GM06990 (cell line): ENCODE results near the gene ARHGEF16.

DNA sequence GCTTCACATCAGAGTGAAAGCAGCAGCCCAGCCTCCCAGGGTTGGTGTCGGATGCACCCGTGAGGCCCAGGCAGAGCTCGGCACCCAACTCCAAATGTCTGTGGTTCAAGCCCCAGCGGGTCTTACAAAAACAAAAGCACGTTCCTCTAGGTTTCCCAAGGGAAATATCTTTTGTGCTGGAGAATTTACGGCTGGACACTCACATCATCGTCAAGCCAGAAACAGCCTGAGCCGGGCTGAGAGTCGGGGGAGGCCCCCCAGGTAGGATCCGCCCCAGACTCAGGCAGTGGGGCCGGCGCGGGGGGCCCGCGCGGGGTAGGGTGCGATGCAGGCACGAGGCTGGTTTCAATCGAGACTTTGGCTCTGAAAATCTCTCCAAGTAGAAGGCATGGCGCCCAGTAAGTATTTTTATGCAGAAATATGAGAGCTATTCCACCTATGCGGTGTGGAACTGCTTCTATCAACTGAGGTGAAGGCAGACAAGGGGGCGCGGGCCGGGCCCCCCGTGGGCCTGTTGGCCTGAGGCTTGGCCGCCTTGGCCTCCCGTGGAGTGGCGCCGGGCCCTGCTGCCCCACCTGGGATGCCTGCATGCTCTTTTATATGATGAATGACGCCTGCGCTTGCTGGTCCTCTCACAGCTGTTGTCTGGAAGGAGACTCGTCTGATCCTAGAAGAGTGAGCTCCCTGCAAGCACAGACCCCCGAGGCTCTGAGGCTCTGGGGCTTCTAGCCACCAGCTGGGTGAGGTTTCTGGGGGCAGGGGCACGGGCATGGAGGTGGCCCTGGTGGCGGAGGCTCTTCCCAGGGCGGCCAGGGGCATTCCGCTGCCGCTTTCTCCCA, 36.4 kb downstream of the MORN1 start:
- RRBS, result 30% methylated on average over 10 of the region's 38 CpGs

- RRBS, result no CpG with 5 or more reads among the region's 4 CpGs
These were observed 30.5 kb downstream of the MORN1 start for GRCh38 chr1:2360800-2361262.

- RRBS, result 5% methylated on average over 6 of the region's 27 CpGs
These were observed 881 bp upstream of the PEX10 start for GRCh38 chr1:2413172-2413717.

- RRBS, result no CpG with 5 or more reads among the region's 5 CpGs
These were observed 4.2 kb downstream of the PANK4 start for GRCh38 chr1:2522289-2522599.

DNA sequence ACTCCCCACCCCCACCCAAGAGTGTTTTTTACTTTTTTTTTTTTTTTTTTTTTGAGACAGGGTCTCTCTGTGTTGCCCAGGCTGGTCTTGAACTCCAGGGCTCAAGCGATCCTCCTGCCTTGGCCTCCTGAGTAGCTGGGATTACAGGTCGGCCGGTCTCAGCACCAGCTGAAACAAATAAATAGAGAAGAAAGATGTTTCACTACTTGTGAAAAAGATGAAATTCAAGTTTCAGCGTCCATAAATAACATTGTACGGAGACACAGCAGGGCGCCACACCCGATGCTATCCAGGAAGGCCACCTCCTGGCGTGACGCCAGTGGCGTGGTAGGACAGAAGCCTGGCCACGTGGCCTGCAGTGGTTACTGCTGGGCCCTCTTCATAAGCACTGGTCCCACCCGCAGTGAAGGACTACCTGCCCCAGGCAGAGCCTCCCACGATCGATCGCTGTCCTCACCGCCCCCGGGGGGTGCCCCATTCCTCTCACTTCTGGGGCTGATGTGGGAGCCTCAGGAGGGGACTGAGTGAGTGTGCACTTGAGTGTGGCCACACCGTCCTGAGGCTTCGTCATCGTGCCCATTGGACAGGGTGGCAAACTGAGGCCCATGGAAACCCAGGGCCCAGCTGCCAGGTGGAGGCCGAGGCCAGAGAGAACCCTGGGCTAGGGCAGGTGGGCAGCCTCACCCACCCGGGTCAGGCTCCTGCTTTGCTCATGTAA, 11.5 kb upstream of the HES5 start:
- RRBS, result no CpG with 5 or more reads among the region's 22 CpGs

DNA sequence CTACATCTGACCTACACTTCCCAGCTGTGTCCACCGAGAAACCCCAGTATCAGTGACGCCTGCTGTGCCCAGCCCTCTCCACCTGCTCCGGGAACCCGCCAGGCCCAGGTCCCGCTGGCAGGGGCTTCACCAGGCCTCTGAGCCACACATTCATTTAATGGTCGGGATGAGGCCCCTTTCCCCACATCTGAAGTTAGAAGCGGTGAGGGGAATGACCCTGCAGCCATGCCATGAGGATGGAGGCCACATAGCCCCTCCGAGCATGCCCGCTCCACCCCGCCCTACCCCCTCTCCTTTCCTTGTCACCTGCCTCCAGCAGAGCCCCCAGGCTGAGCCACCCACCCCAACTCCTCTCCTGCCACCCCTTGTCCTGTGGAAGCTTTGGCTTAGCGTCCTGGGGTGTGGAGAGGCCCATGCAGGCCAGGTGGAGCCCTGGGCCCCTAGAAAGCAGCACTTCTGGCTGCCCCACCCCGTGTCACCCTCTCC, 8.0 kb downstream of the TNFRSF14 start:
- RRBS, result no CpG with 5 or more reads among the region's 12 CpGs

DNA sequence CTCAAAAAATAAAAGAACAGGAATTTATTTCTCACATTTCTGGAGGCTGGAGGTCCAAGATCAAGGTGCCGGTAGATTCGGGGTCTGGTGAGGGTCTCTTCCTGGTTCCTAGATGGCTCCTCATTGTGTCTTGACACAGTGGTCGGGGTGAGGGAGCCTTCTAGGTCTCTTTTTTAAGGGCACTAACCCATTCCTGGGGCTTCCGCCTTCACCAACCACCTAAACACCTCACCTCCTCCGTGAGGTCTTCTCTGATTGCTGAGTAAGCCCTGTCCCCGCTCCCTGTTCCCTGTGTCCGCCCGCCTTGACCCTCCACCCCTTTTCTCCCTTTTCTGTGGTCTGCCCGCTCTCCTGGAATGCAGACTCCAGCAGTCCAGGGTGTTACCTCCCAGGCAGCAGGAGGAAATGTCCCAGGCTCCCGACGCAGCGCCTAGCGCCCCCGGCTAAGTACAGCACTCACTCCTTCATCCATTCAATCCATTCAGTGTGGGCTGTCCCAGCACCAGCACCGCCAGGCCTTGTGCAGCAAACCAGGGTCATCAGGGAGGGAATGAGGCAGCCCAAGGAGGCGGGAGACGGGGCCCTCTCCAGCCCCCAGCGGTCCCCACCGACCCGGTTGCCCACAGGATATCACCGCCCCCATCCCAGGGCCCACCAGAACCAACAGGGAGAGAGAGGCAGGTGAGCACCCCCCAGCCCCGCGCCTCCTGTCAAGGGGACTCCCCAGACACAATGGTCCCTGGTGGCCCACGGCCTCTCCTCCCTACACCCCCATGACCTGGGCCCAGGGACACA, 10.0 kb downstream of the TNFRSF14 start:
- RRBS, result no CpG with 5 or more reads among the region's 24 CpGs

- RRBS, result 78% methylated on average over 15 of the region's 82 CpGs
These were observed 5.3 kb upstream of the PRDM16 start for GRCh38 chr1:3063538-3064277.

- RRBS, result 5% methylated on average over 7 of the region's 23 CpGs
These were observed 1.1 kb upstream of the PRDM16 start for GRCh38 chr1:3067994-3068218.

DNA sequence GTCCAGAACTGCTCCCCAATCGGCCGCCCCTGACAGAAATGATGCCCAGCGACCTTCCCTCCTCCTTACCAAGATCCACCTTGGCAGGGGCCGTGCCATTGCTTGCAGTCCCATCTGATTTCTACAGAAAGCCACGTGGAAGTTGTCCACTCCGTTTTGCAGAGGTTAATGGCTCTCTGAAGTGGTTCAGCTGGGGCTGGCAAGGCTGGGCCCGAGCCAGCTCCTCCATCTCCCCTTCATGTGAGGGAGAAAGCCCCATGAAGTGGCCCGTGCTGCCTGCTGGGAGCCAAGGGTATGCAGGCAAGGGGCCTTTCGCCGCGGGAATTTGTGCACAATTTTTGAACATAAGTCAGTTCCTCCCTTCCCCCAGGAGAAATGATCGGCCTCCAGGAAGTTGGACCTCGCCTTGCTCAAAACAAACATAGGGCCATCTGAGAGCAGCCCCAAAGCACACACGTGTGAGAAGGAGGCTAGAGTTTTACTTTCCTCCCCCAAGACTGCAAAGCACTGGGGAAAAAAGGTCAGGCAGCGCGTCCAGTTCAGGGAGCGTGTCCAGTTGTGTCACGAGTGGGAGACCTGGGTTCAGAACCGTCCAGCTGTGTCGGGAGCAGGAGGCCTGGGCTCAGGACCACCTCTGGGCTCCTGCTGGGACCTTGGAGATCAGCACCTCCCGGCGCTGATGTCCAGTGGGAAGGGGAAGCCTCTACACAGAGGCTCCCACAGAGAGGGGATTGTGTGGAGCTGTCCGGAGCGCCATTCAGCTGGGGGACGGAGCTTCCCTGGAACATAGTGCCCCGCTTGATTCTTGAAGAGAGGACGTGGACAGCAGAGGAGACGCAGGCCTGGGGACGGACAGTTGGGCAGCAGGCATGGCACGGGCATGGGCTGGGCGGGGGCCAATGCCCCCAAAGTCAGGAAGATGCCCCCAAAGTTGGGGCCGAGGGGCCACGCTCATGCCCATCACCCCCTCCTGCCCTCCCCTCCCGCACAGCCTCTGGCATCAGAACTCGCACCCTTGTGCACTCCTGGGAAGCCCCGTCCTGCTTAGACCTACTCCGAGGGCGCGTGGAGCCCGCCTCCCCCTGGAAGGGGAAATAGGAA, 64.9 kb downstream of the PRDM16 start:
- RRBS, result 53% methylated on average over 3 of the region's 40 CpGs

- RRBS, result 37% methylated on average over 2 of the region's 9 CpGs
These were observed 105.4 kb downstream of the PRDM16 start for GRCh38 chr1:3174303-3174805.

DNA sequence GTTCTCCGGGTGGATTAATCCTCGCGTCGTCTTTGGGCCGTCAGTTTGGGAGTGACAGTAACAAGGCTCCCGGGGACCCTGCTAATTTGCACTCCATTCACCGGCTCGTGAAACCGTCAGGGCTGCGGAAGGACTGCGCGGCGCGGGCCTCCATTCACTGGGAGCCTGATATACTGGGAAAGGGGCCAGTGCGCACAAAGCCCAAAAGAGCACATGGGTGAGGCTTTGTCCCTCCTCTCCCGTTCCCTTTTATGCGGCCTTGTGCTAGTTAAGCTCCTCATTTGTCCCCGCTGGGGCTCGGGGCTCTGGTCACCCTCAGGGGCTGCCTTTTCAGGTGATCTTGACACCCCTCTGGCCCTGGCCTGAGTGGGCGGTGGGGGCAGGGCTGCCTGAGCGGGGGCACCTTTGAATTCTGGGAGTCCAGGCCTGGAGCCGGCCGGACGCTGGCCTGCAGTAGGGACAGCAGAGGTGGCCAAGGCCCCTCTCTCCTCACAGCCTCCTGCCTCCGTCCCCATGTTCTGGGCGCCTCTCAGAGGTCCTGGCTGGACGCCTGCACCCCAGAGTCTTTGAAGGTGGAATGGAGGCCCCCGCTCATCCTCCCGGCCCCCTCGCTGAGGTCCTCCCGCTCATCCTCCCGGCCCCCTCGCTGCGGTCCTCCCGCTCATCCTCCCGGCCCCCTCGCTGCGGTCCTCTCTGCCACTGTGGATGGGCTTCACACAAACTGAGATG, 143.2 kb downstream of the PRDM16 start:
- RRBS, result 79% methylated on average over 6 of the region's 38 CpGs

GRCh38 chr1:3219146-3219939, 150.3 kb downstream of the PRDM16 start:
- RRBS, result 40% methylated on average over 2 of the region's 38 CpGs

DNA sequence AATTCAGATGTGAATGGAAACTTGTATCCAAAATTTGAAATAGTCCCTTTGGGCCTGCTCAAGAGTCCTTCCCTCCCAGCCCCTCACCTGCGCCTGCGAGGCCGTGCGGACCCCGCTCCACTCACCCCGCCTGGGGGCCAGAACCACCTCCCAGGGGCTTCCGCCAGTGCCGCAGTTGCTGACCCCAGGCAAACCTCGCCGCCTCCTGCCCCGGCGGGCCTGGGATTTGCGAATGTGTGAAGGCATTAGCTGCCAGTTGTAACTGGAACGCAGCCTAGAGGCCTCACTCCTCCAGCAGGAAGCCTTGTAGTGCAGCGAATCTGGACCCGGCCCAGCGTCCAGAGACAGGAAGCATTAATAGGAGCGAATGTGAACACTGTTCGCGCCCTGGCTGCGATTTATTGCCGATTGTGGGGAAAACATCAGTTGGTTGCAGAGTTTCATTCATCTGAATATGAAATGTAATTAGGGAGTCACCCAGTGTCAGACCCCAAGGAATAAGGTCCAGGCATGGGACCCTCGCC, 140.9 kb upstream of the ARHGEF16 start:
- RRBS, result 71% methylated on average over 3 of the region's 23 CpGs

DNA sequence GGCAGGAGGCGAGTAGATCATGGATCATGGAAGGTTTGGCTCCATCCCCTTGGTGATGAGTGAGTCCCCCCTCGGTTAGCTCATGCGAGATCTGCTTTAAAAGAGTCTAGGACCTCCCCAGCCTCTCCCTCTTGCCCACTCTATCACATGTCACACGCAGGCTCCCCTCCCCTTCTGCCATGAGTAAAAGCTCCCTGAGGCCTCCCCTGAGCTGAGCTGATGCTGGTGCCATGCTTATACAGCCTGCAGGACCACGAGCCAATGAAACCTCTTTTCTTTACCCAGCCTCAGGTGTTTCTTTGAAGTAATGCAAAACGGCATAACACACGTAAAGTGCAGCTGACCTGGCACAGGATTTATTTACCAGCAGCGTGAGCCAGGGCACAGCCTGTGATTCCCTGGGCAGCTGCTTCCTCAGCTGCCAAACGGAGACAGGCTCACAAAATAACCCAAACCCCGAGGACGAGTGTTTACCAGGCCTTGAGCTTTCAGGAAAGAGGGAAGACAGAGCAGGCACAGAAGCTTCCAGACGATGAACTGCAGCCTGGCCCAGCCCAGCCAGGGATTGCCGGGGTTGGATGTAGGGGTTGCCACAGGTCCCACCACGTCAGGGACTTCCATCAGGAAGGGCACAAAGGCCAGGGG, 120.6 kb upstream of the ARHGEF16 start:
- RRBS, result no CpG with 5 or more reads among the region's 14 CpGs

GRCh38 chr1:3369258-3369860, 85.1 kb upstream of the ARHGEF16 start:
- RRBS, result 22% methylated on average over 4 of the region's 13 CpGs

DNA sequence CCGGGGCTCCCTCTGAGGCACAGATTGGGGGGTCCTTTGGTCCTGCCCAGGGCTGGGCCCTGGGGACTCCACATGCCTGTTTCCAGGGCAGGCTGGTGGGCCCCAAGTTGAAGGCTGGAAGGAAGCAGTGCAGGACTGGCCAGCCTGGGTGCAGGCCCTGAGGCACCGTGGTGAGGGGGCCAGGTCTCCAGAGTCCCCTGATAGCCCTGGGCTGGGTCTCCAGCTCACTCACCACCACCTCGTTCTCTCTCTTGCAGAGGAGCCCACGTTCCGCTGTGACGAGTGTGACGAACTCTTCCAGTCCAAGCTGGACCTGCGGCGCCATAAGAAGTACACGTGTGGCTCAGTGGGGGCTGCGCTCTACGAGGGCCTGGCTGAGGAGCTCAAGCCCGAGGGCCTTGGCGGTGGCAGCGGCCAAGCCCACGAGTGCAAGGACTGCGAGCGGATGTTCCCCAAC, 51.9 kb upstream of the ARHGEF16 start:
- RRBS, result no CpG with 5 or more reads among the region's 18 CpGs

- RRBS, result 6% methylated on average over 59 of the region's 114 CpGs
These were observed at the start of gene ARHGEF16 for GRCh38 chr1:3454172-3455422. TSS of gene ARHGEF16 (plus strand) at chr1:3454665.

DNA sequence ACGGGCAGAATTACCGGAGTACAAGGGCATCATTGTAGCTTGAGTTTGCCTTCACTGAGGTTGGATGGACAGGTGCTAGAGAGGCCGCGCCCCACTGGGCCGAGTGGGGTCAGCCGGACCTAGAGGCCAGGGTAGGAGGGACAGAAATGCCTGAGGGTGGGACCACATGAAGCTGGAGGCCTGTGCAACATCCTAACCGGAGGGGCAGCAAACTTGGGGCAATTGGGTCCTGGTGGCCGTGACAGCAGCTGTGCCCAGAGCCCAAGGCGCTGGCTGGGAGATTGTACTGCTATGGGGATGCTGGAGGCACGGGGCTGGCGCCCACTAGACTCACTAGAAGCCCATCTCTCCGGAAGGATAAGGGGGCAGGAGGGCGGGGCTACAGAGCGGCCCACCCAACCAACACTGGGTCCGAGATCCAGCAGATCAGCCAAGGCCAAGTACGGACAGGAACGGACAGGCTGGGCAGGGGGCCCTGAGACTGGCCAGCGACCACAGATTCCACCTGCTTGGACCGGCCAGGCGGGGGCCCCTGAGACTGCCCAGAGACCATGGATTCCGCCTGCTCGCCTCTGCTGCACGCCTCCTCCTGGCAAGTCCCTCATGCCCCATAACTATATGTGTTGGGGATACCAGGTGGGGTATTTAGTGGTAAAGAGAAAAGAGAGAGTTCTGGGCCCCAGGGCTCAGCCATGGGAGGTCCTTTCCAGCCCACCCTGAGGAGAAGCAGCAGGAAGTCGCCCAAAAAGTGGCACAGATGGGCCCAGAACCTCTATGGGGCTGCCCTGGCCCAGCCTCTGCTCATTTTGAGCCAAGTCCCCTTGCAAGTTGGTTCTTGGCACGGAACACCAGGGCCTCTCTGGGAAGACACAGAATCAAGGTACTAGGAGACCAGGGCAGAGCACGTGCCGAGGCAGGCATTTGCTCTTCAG, 3.0 kb downstream of the ARHGEF16 start:
- RRBS, result 40% methylated on average over 6 of the region's 27 CpGs

DNA sequence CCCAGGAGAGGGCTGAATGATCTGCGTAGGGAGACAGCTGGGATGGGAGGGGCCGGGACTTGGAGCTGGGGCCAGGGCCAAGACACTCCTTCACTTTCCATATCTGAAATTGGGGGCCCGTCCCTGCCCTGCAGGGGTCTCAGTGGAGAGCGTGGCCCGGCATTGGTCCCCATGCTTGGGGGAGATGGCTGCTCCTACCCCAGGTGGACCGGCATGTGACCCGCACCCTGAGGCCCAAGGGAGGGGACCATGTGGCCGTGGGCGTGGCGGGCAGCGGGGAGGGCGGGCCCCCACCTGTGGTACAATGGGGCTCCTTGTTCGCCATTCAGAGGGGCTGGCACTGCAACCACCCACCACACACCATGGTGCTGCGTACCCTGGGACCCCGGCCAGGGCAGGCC, 13.2 kb downstream of the ARHGEF16 start:
- RRBS, result 45% methylated on average over 4 of the region's 15 CpGs